ENCODE measurements around the gene HDAC4.

- PRO-cap, result no peak
- RAMPAGE, long total RNA, 5 experiments, result no peak in any of the 5 experiments
- RRBS, result no CpG with 5 or more reads among the region's 19 CpGs
These were observed 148.0 kb downstream of the HDAC4 start for GRCh38 chr2:239252751-239253208.

DNA sequence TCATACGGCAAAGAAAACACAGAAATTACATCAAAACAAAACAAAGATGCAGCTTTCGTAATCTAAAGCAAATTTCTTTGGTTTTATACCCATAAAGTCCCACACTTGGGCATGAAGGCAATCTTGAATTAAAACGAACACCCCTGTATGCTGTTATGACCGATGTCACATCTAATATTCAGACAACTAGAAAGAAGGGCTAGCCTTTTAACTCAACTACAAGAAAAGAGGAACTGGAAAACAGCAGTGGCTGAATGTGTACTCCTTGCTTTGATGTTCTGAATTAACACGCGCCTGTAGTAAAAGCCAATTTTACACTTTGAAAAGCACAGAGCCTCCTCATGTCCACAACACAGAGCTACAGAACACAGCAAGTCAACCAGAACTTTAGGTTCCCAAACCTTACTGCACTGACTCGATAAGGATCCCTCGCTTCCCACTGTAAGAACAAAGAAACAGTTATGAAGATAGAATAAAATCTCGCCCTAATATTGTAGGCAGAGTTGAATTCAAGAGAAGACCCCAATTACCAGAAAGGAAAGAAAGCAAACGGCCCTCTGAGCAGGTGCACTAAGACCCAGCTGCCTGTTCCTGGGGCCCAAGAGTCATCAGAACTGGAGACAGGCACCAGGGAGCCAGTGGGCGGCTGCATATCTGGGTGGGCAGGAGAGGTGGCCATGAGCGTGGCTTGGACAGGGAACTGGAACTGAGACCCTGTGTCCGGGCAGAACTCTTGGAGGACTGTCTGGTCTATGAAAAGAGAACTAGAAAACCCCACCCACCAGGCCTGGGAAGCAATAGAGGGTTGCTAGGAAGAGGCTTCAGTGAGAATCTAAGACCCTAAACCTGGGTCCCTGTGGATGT is 147.4 kb downstream of the HDAC4 start:
- PRO-cap, result unidirectional peak, minus-strand start at position 702 of the sequence
- RAMPAGE, long total RNA, 5 experiments, result no peak in any of the 5 experiments
- RRBS, result no CpG with 5 or more reads among the region's 13 CpGs

DNA sequence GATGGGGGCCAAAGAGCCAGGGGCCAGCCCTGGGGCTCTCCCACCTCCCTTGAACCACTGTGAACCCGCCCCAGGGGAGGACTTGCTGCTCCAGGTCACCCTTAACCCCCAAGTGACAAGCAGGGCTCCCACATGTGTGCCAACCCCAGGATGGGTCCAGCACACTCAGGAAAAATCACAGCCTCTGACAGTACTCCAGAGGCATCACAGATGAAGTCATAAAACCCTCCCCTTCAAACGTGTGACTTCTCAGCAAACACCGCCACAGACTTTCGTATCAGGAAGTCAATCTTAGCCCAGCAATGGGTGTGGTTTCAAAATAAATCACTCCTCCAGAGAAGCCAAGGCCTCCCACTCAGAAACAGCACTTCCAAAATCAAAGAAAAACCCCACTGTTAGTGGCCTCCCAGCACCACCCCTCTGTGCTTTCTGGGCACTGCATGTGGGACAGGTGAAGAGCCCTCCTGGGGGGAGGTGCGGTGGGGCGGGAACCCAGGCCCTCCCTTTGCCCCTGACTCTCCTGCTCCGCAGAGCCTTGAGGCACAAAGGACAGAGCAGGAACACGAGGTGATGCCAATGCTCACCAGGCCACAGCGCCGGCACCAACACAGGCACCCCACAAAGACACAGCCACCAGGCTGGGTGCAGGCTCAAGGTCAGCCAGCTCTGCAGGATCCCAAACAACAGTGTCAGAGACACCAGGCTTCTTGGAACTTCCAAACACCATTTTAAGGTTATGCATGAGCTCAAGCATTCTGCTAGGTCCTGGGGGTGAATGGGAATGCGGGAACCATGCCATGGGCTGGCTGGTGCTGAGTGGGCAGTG is 135.5 kb downstream of the HDAC4 start:
- PRO-cap, result bidirectional peak, plus-strand start at position 327 of the sequence, minus-strand start at position 158 of the sequence
- RAMPAGE, long total RNA, 5 experiments, result no peak in any of the 5 experiments
- RRBS, result no CpG with 5 or more reads among the region's 11 CpGs

DNA sequence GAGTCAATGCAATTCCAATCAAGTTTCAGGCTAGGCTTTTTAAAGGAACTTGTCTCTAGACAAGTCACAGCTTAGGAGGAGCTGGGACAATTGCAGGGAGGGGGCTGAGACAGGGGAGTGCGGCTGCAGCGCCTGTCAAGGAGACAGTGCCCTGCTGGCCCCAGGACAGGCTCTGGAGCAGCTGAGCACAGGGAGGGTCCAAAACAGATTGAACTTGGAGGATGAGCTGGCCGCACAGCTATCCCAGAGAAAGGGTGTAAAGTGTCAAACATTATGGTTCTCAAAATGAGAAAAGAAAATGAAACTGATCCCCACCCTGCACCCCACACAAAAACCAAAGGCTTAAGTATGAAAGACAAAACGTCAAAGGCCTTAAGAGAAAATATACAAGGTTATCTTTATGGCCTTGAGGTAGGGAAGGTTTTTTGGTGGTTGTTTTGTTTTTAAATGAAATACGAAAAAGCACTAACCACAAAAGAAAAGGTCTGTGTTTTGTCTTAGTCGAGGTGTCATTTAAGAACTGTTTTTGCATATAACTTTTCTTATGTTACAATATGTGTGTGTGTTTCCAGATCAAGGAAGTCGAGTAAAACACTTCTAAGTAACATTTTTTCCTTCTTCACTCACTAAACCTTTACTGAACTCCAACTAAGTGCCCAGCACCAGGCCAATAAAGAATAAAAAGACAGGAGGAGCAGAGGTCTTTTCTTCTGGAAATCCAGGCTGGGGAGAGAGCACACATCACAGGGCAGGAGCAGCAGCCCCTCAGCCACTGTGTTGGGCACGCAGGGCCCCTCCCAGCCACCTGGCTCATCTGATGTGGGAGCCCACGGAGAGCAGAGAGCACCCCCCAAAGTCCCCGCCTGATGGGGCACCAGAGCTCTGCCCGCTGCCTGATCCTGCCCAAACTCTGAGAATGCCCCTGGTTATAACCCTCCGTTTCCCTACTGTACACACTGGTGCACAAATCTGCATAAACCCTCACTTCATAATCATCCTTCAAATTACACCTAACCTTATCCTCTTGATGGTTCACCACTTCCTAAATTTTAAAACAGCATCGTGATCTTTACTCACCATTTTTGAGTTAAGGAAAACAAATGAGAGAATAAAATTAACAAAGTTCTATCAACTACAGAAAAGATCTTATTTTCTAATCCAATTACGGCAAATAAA is 111.6 kb downstream of the HDAC4 start:
- PRO-cap, result no peak
- RAMPAGE, long total RNA, 5 experiments, result no peak in any of the 5 experiments
- RRBS, result no CpG with 5 or more reads among the region's 14 CpGs

- PRO-cap, result no peak
- RAMPAGE, long total RNA, 5 experiments, result no peak in any of the 5 experiments
- RRBS, result 59% methylated on average over 4 of the region's 32 CpGs
These were observed 109.9 kb downstream of the HDAC4 start for GRCh38 chr2:239290722-239291574.

GRCh38 chr2:239300007-239301089 is 100.5 kb downstream of the HDAC4 start:
- PRO-cap, result no peak
- RAMPAGE, long total RNA, 5 experiments, result start-site peak on the minus strand in 1 of 5 experiments, at chr2:239299975-239300337 at its widest, 5 reads per replicate
- RRBS, result 63% methylated on average over 3 of the region's 24 CpGs

DNA sequence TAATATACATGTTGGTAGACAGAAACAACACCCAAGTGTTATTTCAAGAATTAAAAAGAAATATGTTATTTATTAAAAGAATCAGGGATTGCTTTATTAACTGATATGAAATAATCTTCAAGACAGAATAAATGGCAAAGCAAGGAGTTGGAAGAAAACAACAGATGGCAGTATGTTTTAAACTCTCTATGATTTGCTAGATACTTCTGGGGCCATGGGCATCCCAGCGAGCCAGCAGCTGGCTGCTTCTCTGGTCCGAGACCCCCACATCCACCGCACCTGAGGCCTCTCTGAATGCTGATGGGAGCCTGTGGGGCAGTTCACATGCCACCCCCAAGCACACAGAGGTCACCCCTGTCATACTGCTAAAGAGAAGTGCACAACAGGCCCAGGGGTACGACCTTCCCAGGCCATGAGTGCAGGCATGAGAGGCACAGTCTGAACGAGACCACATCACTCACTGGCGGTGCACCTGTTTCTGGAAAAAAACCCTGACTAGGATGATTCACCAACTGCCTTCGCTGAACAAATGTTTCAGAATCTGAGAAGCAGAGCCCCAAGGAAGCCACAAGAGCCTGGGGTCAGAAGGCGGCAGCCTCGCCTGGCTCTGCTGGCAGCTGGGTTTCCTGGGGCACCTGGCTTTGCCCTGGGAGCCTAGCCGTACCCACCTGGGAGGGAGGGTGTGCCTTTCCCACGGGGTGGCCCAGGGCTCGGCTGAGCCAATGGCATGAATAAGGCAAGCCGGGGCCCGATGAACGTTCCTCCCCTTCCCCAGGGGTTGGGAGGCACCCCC is 74.1 kb downstream of the HDAC4 start:
- PRO-cap, result no peak
- RAMPAGE, long total RNA, 5 experiments, result no peak in any of the 5 experiments
- RRBS, result no CpG with 5 or more reads among the region's 15 CpGs

GRCh38 chr2:239400706-239401487 is at the start of gene HDAC4:
Gene HDAC4 (minus strand): TSS chr2:239401020.
- PRO-cap, result bidirectional peak, plus-strand start at chr2:239400796, minus-strand start at chr2:239400742; unidirectional peak, minus-strand start at chr2:239400960; bidirectional peak, plus-strand start at chr2:239401403, minus-strand start at chr2:239401279
- RAMPAGE, long total RNA, 5 experiments, result start-site peak on the minus strand in 2 of 5 experiments, at chr2:239400975-239401044 at its widest, 27 to 34 reads per replicate
- RRBS, result 1% methylated on average over 21 of the region's 99 CpGs

GRCh38 chr2:239439233-239439913 is 38.6 kb upstream of the HDAC4 start:
- PRO-cap, result no peak
- RAMPAGE, long total RNA, 5 experiments, result no peak in any of the 5 experiments
- RRBS, result 94% methylated on average over 4 of the region's 24 CpGs

DNA sequence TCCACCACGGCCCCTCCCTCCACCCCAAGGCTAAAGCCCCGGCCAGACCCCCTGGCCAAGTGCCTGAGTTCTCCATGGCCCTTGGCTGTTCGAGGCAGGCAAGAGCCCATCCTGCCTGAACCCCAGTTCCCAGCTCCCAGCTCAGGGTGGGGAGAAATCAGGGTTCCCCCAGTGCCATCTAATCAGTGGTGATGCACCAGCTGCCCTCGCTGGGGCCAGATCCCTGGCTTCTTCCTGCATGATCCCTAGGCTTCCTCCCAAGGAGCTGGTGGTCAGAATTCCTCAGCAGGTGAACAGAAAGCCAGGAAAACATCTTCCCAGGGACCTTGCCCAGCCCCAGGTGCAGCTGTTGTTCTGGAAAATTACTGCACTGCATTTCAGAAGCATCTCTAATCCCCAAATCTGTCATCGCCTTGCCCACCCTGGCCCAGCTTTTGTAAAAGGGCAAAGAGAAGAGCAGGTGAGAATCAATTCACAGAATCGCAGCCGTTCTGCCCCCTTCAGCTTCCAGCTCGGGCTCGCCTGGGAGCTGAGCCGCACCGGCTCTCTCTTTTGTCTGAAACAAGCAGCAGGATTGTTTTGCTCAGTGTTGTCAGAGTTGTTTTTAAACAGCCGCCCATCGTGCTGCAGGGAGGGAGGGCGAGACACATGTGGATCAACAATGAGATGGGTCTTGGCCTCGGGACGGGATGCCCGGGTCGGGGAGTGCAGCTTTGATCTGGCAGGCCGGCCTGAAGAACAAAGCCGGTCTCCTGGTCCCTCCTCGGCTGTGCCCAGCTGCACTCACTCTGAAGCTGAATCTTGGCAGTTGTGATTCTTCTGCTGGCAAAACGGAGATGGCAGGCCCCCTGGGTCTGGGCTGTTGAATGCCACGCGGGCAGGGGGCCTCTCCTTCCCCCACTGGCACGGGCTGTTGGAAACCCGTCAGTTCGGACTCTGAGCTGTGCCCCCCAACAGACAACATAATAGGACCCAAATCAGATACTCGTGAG is 39.6 kb upstream of the HDAC4 start:
- PRO-cap, result no peak
- RAMPAGE, long total RNA, 5 experiments, result no peak in any of the 5 experiments
- RRBS, result no CpG with 5 or more reads among the region's 28 CpGs

GRCh38 chr2:239606052-239606434 is 205.2 kb upstream of the HDAC4 start:
- PRO-cap, result no peak
- RAMPAGE, long total RNA, 5 experiments, result no peak in any of the 5 experiments
- RRBS, result no CpG with 5 or more reads among the region's 4 CpGs

DNA sequence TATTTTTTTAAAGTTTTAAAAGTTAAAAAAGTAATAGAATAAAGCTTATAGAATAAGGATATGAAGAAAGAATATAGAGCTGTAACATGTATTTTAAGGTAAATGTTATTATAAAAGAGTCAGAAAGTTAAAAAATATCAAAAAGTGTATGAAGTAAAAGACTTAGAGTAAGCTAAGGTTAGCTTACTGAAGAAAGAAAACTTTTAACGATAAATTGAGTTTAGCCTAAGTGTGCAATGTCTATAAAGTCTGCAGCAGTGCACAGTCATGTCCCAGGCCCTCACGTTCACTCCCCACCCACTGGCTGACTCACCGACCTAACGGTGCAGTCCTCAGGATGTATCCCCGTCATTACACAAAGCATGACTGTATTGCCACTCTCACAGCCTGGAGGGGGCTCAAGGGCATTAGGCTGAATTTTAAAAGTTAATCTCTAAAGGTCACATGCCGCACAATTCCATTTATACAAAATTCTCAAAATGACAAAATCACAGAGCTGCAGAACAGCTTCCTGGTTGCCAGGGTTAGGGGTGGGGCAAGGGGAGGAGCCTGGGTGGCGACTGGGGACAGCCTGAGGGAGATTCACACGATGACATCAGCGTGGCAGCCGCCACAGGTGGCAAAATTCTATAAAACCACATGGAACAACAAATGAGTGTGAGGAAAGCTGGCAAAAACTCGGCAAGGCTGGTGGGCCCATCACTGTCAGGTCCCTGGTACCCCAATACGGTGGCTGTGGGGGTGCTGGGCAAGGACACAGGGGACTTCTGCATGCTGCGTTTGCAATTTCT is 97.8 kb downstream of the NDUFA10 start:
- PRO-cap, result no peak
- RAMPAGE, long total RNA, 5 experiments, result no peak in any of the 5 experiments
- RRBS, result no CpG with 5 or more reads among the region's 13 CpGs

GRCh38 chr2:240300508-240301005 is 134.9 kb upstream of the GPC1 start:
- PRO-cap, result no peak
- RAMPAGE, long total RNA, 5 experiments, result no peak in any of the 5 experiments
- RRBS, result 53% methylated on average over 3 of the region's 11 CpGs

- PRO-cap, result no peak
- RAMPAGE, long total RNA, 5 experiments, result no peak in any of the 5 experiments
- RRBS, result no CpG with 5 or more reads among the region's 15 CpGs
These were observed 47.9 kb upstream of the GPC1 start for GRCh38 chr2:240387577-240388047.

GRCh38 chr2:240450939-240451572 is 15.6 kb downstream of the GPC1 start:
- PRO-cap, result no peak
- RAMPAGE, long total RNA, 5 experiments, result no peak in any of the 5 experiments
- RRBS, result no CpG with 5 or more reads among the region's 16 CpGs

DNA sequence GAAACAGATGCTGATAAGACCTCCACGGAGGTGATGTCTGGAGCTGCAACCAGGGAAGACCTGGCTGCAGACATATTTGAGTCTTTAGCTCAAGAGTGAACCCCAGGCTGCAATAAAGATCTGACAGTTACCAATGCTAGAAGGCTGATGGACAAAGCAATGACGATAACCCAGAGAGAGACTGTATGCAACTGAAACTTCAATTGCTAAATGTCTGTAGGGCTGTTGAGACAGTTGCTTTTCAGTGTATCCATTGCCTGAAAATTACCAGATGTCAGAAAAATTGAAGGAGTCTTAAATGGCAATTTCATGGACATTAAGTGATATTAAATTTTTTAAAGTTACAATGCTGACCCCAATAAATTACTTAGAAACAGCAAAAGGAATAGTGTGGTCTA is 495 bp upstream of the DUSP28 start:
- PRO-cap, result no peak
- RAMPAGE, long total RNA, 5 experiments, result no peak in any of the 5 experiments
- RRBS, result no CpG with 5 or more reads among the region's 2 CpGs

GRCh38 chr2:240575164-240575995 is 7.1 kb downstream of the RNPEPL1 start:
- PRO-cap, result no peak
- RAMPAGE, long total RNA, 5 experiments, result start-site peak on the plus strand in 2 of 5 experiments, at chr2:240575318-240575597 at its widest, 14 to 21 reads per replicate
- RRBS, result 93% methylated on average over 2 of the region's 19 CpGs

DNA sequence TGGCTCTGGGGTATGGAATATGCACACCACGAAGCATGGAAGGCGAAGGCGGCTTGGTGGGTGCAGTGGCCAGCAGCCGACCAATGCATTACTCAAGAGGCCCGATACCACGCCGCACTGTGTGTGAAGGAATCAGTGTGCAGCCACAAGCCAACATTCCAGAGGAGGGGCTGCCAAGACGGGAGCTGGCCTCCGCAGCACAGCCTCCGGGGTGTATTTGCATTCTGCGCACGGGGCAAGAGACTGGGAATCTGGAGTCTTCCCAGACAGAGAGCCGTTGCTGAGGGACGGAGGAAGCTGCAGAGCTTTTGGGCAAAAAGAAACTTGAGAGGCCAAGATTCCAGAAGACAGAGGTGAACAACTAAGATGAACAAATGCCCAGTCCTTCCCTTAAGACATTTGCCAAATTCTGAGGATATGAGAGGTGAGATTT is 19.7 kb downstream of the KIF1A start:
- PRO-cap, result no peak
- RAMPAGE, long total RNA, 5 experiments, result no peak in any of the 5 experiments
- RRBS, result no CpG with 5 or more reads among the region's 14 CpGs

- PRO-cap, result unidirectional peak, minus-strand start at chr2:240821258
- RAMPAGE, long total RNA, 5 experiments, result no peak in any of the 5 experiments
- RRBS, result no CpG with 5 or more reads among the region's 40 CpGs
These were observed 1.1 kb upstream of the KIF1A start for GRCh38 chr2:240820933-240821723.

GRCh38 chr2:240898741-240899195 is 2.8 kb upstream of the MAB21L4 start:
- PRO-cap, result no peak
- RAMPAGE, long total RNA, 5 experiments, result no peak in any of the 5 experiments
- RRBS, result no CpG with 5 or more reads among the region's 16 CpGs

All from stomach (tissue), 7 donors.